Mesenchymal stem cell of the bone marrow (primary cell): Measurements from ENCODE around the genes TM6SF1 and ADAMTSL3.

GRCh38 chr15:82951805-82952083 lies 776 bp downstream of the HOMER2 start:
- CAGE, long polyA plus RNA, result no peak

- CAGE, long polyA plus RNA, result no peak
Observed at GRCh38 chr15:83029683-83030347, 18.4 kb upstream of the C15orf40 start.

GRCh38 chr15:83092161-83092810 lies 15.2 kb upstream of the TM6SF1 start:
- CAGE, long polyA plus RNA, result no peak

- CAGE, long polyA plus RNA, result no peak
Observed at GRCh38 chr15:83106990-83108113, at the start of gene TM6SF1. TSS of gene TM6SF1 (plus strand) at chr15:83107645.

- CAGE, long polyA plus RNA, result no peak
Observed at GRCh38 chr15:83205739-83206412, 1.7 kb downstream of the HDGFL3 start.

DNA sequence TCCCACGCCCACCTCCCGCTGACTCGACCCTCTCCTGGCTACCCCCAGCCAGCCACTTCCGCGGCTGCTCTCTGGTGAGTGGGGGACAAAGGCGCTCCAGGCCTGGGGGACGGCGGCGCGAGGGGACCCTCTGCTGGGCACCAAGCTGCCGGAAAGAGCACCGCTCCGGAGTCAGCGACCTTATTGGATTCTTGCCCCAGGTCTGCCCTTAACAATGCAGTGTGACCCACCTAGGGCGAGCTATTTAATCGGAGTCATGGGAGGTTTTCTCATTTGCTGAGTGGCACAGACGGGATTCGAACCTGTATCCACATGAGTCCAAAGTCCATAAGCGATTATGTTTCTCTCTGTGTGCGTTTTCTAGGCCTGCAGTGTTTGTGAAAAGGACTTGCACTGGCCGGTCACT lies 588 bp upstream of the HDGFL3 start:
- CAGE, long polyA plus RNA, result no peak

DNA sequence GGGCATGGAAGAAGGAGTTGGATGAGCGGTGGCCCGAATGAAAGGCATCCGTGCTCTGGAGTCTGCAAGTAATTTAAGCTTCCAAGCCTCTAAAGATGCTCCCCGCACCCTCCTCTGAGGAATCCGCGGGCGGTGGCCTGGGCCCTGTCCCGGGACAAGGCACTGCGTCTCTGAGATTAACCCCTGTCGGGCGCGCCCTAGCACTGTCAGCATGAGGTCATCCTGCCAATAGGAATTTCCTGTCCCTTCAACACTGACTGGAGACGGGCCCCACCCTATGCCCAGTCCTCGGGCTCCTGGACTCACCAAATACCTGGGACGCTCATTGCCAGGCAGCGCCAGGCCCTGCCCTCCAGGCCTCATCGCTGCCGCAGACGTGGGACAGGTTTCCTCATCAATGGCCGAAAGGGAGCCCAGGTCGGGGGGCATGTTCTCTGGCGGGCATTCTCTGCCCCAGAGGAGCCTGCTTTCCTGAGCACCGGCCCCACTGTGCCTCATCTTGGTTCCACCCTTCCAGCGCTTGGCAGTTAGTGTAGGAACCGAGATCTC lies 67.6 kb upstream of the SH3GL3 start:
- CAGE, long polyA plus RNA, result no peak

DNA sequence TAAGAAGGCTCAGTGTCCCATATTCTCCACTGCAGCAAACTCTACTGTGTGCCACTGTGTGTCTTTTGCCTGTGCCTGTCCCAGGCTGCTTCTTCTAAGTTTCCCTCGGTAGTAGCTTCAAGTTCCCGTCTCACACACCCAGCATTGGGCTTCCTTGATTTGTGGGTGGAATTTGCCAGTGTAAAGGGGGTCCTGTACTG lies 48.9 kb upstream of the ADAMTSL3 start:
- CAGE, long polyA plus RNA, result no peak

DNA sequence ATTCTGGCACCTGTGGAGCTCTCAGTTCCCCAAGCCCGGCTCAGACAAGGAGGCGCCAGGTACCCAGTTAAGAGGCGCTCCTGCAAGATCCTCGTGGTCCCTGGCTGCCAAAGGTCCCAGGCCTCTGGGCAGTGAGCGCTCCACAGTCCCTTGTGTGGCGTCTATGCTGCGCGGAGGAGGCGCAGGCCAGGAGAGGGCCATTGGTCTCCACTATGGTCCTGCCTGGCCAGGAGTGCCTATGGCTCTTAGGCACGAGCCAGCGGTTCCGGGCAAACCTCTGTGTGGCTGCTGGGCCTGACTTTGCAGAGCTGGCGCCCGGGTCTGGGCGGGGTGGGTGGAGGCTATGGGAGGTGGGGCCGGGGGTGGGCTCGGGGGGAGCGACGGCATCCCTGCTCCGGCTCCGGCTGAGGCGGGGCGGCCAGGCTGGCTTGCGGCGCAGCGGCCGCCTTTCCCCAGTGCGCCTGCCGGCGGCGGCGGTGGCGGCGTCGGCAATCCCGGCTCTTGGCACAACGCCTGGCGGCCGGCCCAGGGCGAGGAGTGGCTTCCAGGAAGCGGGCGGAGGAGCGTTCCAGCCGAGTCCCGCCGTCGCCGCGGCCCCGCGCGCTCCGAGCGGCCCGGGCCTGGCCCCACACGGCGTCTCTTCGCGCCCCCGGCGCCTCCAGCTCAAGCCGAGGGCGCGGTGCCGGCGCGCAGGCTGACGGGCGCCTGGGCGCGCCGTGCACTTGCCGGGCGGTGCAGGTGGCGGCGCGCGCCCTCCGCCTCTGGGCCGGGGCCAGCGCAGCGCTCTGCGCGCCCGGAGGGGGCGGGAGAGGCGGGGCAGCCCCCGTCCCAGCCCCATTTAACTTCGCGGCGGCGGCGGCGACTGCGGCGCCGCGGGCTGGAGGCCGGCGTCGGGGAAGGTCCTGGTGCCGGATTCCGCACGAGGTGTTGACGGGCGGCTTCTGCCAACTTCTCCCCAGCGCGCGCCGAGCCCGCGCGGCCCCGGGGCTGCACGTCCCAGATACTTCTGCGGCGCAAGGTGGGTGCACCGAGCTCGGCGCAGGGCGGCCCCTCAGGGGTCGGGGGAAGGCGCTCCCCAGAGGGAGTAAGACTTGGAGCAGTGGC lies at the start of gene ADAMTSL3:
Gene ADAMTSL3, plus strand, starts transcription at position 865 of the 1,104 bp plus-strand sequence.
- CAGE, long polyA plus RNA, result no peak

- CAGE, long polyA plus RNA, result no peak
Observed at GRCh38 chr15:83654363-83655319, 718 bp downstream of the ADAMTSL3 start.

GRCh38 chr15:83819667-83820152 lies 165.8 kb downstream of the ADAMTSL3 start:
- CAGE, long polyA plus RNA, result no peak

DNA sequence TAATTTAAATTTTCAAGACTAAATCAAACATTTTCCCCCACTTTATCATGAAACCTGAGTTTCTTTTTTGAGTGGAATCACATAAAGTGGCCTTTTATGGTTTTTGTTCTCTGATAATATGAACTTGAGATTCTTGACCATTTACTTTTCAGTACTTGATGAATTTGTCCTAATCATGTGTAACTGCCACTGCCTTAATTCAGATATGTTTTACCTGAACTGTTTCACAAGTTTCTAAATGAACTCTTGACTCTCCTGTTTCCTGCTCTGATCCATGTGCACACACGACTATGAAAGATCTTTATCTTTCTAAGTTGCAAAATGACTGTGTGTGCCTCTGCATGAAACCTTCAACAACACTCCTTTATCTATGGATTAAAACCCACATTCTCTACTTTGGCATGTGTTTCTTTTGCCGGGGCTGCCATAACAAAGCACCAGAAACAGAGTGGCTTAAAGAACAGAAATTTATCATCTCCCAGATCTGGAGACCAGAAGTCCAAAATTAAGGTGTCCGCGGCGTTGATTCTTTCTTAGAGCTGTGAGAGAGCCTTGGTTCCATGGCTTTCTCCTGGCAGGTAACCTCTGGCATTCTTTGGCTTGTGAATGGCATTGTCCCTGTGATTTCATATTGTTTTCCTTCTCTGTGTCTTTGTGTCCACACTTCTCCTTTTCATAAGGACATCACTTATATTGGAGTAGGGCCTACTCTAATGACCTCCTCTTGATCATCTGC lies 275.0 kb downstream of the ADAMTSL3 start:
- CAGE, long polyA plus RNA, result no peak

GRCh38 chr15:84144852-84145279 lies 90.7 kb upstream of the GOLGA6L4 start:
- CAGE, long polyA plus RNA, result no peak

DNA sequence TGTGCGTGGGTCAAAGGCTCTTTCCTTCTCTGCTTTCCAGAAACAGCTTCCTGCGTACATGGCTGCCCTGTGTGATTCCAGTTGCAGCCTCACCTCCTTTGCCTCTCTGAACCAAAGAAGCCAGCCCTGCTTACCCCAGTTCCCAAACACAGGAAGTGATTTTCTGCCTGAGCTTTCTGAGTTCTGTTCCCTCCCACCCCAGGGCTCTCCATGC lies 15.4 kb downstream of the ZSCAN2 start:
- CAGE, long polyA plus RNA, result no peak

GRCh38 chr15:84633115-84633719 lies 20.9 kb downstream of the WDR73 start:
- CAGE, long polyA plus RNA, result no peak

- CAGE, long polyA plus RNA, result no peak
Observed at GRCh38 chr15:84695397-84695895, 20.5 kb downstream of the SEC11A start.

DNA sequence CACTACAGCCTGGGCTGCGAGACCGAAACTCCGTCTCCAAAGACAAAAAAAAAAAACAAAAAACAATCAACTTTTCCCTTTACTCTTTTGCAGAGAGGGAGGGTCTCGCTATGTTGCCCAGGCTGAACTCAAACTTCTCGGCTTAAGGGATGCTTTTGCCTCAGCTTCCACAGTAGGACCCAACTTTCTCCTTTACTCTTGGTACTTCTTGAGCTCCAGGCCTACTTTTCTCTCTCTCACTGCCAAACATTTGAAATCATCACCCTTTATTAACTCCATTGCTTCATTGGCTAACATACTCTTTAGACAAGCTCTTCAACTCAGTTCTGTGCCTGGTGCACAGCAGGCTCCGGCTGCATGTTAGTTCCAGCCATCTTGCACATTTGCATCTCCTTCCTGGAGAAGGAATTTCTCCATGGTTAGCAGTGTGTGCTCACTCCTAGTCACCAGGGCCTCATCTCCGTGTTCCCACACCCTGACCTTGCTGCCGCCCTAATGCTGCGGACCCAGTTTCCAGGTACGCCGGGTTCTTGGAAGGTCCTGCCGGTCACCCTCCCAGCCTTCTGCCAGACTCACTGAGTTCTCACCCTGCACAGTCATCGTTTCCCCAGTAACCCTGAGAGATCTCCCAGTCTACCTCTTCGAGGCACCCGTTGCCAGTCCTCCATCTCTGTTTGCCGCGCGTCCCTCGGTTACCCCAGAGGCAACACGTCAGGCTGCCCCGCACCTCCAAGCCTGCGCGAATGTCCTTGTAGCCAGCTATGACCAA lies 1.0 kb upstream of the ZNF592 start:
- CAGE, long polyA plus RNA, result no peak

- CAGE, long polyA plus RNA, result no peak
Observed at GRCh38 chr15:84818587-84819157, 1.5 kb downstream of the ALPK3 start.

GRCh38 chr15:84821289-84822325 lies 4.5 kb downstream of the ALPK3 start:
- CAGE, long polyA plus RNA, result no peak

DNA sequence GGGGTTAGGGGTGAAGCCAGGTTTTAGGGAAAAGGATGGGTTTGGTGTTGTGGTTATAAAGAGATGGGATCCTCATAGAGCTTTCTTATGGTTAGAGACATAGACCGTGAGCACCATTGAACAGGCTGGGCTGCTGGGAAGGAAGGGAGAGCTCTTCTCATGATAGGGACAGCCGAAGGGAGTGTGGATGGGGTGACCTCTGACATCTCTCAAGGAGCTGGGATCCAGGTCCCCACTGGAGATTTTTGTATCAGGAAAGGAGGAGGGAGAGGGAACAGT lies 5.1 kb downstream of the ALPK3 start:
- CAGE, long polyA plus RNA, result no peak